SK-N-DZ (cell line): ENCODE results near the genes CST9, CST3 and CST1.

GRCh38 chr20:21106226-21106545 is 19.7 kb upstream of the KIZ start:
RAMPAGE:
- cytosol, long total RNA, result no peak
- nucleus, long total RNA, result no peak

GRCh38 chr20:21125247-21125680 is 618 bp upstream of the KIZ start:
RAMPAGE:
- cytosol, long total RNA, result no peak
- nucleus, long total RNA, result no peak

DNA sequence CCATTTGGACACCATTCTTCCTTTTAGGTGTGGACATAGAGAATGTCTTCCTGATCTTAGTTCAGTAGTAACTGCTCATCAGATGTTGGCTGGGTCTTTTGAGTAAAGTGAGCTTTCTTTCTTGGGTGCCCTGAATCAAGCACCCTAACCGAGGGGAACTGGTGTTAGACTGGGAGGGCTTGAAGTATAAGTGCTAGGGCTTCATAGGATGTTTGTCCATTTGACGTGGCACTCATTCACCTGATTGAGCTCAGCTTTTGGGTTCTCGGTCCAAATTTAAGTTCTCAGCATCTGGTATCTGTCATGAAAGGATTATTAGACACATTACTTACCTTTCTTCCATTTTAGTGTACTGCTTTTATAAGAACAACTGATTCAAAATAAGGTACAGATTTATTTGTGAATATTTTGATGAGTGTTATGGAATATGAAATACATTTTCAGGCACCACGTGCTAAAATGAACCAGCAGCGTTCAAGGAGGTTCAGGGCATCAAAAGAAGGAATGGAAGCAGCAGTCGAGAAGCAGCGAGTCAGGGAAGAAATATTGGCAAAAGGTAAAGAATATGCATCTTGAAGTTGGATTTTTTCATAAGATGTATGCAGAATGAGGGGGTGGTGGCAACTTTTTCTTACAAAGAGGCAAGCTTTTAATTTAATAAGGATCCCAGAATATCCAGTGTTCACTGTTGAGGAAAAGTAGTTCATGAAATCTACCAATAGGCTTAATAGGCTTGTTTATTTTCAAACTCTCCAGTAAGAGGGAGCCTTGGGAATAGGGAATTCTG is 25.2 kb downstream of the XRN2 start:
RAMPAGE:
- cytosol, long total RNA, result no peak
- nucleus, long total RNA, result no peak

DNA sequence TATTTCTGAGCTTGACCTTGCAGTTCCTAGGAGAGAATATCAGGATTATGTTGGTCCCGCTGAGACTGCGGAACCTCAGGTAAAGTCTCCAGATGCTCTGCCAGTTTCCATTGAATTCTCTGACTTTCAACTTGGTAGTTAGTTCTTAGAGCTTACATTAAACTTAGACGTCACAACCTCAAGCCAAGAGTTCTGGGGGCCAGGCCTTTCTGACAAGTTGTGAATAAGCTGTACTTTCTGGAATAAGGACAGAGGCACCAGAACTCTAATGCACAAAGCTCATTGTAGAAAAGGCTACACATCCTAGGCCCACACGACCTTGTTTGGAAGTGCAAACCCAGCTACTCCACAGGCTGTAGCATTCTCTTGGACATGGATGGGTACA is 248.1 kb downstream of the FOXA2 start:
RAMPAGE:
- cytosol, long total RNA, result no peak
- nucleus, long total RNA, result no peak

RAMPAGE:
- cytosol, long total RNA, result no peak
- nucleus, long total RNA, result no peak
These were observed 72.3 kb downstream of the FOXA2 start for GRCh38 chr20:22511722-22512827.

DNA sequence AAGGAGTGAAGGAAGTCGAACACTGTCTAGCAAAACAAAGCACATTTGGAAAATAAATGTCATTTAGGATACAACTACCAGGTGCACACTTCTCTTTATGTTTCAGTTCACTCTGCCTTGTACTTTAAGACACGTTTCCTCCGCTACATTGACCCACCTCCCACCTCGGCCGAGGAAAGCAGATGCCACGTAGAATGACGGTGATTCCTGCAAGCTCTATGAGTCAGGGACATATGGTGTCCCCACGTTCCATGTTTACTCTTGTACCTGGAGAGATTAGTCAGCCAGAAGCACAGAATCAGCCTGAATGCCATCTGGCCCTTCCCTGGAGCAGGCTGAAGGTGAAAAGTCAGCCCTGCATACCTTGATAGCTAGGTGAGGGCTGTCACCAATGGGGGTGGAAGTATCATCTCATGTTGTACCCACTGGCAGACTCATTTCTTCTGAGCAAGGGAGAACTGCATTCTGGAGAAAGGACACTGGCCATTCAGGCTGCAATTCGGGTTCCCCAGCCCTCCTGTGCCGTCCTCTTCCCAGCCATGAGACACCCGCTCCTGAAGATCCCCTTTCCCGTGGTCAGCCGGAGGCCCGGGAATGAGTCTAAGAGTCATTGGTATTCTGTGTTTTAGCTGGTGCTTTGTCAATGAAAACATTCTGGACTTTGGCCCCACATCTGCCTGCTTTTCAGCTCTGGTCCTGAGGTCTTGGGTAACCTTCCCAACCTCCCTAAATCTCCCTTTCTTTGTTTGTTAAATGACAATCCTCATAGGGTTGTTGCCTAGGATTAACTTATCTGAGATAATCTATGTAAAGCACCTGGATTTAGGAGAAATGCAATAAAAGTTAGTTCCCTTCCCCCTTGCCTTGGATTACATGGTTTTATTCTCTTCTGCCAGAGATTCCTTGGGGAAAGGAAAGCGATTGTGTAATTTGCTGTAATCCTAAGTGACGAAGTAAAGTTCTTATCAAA is 60.5 kb downstream of the FOXA2 start:
RAMPAGE:
- cytosol, long total RNA, result no peak
- nucleus, long total RNA, result no peak

DNA sequence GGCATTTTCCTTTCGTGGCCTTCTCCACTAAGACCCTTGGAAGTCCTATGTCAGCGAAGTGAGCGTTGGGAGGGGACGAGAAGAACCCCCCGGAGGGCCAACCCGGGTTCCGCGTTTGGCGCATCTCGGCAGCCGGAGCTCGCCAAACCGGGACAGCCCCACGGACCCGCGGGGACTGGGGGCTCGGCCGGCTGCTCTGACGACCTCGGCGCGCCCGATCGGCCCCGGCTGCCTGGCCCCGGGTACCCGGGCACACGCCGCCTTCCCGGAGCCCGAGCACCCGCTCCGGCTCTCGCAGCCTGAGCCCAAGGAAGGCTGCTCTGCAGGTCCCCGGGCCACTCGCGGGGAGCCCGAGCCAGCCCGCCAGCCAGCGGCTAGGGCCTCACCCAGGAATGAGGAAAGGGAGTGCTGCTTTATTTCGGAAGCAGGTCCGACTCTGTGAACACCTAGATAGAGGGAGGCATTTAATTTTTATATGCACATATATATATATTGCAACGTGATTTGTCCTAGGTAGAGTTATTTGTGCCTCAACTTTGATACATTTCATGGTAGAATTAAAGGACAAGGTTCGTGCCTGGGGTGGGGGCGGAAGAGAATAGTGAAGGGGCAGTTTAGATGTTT is 15.6 kb downstream of the FOXA2 start:
RAMPAGE:
- cytosol, long total RNA, result no peak
- nucleus, long total RNA, result no peak

DNA sequence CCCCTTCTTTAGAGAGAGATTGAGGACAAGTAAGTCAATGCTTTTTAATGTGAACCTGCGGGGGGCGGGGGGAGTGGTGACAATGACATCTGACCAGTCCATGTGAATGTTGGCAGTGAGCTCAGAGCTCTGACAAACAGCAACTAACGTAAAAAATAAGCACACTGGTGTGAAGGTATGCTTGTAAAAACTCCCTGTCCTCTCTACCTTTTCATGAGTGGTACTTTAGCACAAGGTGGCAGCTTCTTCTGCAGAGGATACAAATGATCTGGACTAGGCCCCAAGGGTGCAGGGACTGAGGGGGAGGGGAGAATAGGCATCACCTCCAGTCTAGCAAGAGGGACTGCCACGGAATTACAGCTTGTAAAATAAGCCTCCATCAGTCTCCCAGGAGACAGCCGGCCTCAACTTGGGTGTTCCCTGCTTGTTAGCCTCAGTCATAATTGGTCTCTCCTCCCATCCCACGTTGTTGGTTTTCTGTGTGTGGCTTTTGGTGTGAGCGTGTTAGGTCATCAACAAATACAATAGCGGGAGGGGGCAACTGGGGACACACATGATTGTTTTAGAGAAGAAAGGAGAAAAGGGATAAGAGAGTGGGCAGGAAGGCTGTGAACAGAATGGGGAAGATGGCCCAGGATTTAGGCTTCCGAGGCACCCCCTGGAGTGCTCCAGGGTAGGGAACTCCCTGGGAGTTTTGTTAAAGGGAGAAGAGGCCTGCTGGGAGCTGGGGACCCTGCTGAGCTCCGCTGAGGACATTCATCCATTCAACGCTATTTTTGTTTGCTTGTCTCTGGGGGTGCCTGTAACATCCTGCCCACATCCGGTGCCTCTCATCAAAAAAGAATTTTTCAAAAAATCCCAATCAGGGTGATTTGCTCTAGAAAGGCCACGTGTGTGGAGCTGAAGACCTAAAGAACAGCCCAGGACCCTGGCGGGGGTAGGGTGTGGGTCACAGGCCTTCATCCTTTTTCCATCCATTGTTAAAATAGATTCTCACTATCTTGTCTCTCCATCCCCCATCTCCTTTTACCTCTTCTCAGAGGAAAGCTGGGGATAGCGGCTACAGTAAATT is 9.2 kb downstream of the FOXA2 start:
RAMPAGE:
- cytosol, long total RNA, result no peak
- nucleus, long total RNA, result no peak

GRCh38 chr20:22578715-22579621 is 5.4 kb downstream of the FOXA2 start:
RAMPAGE:
- cytosol, long total RNA, result no peak
- nucleus, long total RNA, result no peak

DNA sequence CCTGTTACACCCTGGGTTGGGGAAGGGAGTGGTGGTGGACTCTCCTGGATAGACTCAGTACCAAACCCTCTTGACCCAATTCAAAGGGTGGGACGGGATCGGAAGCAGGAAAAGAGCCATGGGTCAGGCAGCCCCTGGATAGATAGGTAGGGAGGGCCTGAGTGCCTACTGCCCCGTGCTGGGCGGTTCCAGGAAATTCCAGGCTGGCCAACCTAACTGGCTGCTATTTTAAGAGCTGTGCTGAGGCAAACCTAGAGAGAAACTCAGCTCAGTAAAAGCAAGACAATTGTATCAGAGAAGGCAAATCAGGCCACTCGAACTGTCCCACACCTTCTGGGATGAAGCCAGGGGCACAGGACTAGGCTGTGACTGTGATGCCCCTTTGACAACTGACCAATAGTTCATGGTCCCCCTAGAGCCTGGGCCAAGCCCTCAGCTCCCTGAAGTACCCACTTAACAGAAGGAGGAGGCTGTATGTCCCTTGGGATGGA is 179.2 kb upstream of the FOXA2 start:
RAMPAGE:
- cytosol, long total RNA, result no peak
- nucleus, long total RNA, result no peak

DNA sequence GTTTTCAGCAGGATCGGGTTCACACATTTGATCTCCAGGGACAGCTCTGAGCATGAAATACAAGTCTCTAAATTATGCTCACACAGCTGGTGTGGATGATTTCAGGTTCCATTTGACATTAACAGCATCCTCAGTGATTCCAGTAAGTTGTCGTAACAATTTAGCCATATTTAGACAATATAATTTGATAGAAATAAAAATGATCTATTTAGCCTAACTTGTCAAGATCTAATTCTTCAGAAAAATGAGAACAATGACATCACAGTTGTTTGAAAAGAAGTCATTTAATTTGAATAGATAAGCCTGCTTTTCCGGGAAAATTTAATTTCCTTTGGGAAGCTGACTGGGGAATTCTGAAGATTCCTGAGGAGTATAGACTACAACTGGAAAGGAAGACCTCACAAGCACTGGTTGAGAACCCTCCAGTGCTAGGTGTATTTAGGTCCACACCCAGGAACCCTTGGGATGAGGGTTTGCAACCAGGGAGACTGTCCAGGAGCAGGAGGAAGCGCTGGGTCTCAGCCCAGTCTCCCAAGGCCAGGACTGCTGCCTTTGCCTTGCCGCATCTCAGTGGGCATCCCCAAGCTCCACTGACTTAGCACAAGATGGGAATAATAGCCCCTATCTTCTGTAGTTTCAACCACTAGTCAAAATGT is 6.7 kb upstream of the CD93 start:
RAMPAGE:
- cytosol, long total RNA, result no peak
- nucleus, long total RNA, result no peak

RAMPAGE:
- cytosol, long total RNA, result no peak
- nucleus, long total RNA, result no peak
These were observed 64.0 kb upstream of the CD93 start for GRCh38 chr20:23149997-23150574.

GRCh38 chr20:23161935-23162618 is 76.0 kb upstream of the CD93 start:
RAMPAGE:
- cytosol, long total RNA, result no peak
- nucleus, long total RNA, result no peak

DNA sequence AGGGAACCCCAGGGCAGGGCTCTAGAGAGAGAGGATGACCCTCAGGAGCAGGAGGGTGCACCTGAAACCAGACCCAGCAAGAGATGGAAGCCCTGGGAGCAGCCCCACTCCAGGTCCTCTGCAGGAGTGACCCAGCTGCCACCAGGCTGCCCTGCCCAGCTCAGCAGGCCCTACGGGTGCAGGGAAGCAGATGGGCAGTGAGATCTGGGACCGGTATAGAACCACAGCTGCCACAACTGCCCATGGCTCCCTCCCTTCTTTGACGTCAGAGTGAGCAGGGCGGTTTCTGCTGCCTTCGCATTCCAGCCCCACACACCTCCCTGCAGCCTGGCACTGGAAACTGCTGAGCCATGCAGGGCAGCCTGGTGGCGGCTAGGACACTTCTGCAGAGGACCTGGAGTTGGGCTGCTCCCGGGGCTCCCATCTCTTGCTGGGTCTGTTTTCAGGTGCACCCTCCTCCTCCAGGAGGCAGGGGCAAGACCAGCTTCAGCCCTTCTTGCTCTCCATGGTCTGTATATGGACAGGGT is 101.6 kb upstream of the CD93 start:
RAMPAGE:
- cytosol, long total RNA, result no peak
- nucleus, long total RNA, result no peak

DNA sequence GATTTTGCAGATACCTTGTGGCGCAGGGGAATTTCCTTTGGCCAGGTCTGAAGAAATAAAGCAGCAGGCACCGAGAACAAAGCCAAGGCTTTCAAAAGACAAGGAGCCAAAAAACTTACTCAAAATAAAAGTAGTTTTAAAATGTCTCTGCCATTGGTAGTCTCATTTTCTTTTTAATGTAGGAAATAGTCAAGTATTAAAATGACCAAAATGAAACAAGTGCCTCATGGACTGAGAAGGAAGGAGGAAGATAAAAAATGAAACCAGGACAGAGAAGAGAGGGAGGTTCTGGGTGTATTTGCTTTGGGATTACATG is 104.0 kb upstream of the CD93 start:
RAMPAGE:
- cytosol, long total RNA, result no peak
- nucleus, long total RNA, result no peak

DNA sequence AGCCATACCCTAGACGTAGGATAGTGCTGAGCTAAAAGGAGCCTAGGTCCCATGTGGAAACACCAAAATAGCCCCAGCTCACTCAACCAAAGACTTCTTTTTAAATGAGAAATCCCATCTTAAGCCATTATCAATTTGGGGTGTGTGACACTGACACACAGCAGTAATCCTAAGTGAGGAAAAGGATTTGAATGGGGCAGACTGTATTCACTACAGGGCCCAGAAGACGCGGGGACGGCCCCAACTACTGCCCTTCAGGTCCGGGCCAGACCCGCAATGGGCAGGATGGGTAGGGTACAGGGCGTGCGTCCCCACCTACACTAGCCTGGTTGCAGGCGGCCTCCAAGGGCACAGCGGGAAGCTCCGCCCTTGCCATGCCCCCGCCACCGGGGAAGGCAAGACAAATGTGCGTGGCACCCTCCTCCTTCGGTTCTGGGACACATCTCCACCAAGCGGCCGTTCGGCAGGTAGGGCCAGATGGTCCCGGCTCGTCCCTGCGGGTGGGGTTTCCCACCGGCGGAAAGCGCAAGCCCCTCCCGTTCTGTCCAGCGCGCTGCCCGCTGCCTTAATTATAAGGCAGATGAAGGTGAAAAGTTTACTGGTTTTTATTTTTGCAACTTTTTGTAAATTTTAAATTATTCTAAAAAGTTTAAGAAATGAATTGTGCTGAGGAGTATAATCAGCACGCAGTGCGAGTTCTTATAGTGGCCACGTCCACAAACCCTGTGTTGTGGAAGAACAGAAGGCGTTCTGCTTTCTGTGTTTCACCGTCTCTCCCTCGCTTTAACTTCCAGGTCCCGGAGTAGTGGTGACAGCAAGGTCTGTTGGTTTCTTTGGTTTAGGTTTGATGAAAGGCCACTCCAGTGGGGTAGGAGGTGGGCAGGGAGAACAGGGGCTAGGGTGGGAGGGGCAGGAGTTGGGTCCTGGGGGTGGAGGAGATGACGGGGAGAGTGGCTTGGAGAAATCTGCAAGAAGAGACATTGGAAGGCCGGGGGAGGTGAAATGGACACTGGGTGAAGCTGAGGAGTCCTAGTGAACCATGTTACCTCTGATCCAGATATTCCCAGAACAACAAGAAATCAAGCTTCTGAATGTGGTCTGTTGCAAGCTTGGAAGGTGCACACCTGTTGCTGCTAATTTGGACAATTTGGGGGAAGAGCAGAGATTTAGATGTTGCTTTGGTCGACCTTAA is 5.6 kb upstream of the GZF1 start:
RAMPAGE:
- cytosol, long total RNA, result no peak
- nucleus, long total RNA, result no peak

RAMPAGE:
- cytosol, long total RNA, result no peak
- nucleus, long total RNA, result no peak
These were observed 3.8 kb upstream of the CST11 start for GRCh38 chr20:23456237-23457204.

DNA sequence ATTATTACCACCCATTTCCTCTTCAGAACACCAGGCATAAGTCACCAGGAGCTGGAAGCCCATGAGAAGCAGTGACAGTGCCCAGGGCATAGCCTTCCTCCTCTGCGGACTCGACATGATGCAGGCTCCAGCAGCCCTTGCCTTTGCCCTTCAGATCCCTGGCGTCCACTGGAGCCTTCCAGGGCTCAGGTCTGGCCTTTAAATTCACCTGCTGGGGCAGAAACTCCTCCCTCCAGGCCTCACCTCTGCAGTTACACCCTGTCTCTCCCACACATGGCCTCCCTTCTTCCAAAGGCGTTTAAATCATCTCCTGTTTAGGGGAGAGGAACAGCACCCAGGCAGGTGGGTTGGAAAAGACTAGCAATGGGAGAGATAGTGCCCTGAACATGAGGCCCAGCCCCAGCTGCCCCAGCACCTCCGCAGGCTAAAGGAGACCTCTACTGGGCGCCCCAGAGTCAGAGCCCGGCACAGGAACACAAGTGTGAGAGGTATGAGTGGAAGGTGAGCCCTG is at the start of gene CST9:
Gene CST9 (minus strand): TSS at position 170 of the 511 bp plus-strand sequence.
RAMPAGE:
- cytosol, long total RNA, result no peak
- nucleus, long total RNA, result no peak

DNA sequence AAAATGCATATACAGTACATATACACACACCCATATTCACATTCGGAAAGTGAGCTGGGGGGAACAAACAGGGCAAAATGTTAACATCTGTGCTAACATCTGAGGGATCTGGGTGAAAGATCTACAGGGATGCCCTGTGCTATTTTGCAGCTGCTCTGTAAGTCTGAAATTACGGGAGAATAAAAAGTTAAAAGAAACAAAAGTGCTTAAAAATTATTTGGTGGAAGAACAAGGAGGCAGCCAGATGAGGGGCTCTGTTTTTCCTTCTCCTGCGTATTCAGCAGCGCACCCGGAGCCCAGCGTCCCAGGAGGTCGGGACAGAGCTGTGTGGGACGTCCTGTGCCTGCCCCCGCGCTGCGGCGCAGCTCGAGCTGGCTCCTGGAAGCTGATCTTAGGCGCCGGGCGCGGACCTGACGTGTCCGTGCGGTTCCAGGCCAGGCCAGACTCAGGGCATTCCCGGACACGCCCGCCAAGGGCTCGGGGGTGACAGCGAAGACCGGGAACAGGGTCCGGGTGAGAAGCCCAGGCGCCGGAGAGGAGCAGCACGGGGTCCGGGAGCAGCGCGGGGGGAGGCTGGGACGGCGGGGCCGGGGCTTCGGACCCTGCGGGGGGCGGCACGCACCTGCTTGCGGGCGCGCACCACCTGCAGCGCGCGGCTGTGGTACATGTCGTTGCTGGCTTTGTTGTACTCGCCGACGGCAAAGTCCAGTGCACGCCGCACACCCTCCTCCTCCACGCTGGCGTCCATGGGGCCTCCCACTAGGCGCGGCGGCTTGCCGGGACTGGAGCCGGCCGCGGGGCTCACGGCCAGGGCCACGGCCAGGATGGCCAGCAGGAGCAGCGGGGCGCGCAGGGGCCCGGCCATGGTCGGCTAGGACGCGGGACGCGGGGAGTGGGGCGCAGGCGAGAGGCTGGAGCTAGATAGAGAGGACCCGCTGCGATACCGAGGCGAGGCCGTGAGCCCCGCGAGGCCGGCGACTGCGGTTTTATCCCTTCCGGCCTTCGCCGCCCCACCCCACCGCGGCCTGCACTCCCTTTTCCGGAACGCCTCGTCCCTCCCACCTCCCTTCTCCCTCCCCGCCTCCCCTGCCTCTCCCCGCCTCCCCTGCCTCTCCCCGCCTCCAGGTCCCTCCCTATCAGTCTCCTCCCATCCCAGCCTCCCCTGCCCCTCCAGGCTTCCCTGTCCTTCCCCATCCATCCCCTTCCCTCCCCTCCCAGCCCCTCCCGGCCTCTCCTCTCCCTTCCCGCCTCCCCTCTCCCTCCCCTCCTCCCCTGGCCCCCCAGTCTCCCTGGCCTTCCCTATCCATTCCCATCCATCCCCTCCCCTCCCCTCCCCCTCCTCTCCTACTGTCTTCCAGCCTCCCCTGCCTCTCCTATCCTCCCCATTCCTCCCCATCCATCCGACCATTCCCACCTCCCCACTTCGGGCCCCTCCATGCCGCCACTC is at the start of gene CST3:
Gene CST3 (minus strand): TSS at position 958 of the 1,447 bp plus-strand sequence.
RAMPAGE:
- cytosol, long total RNA, result no peak
- nucleus, long total RNA, result no peak

RAMPAGE:
- cytosol, long total RNA, result no peak
- nucleus, long total RNA, result no peak
These were observed at the start of gene CST1 for GRCh38 chr20:23750873-23751072. CST1 (minus strand) TSS chr20:23750935.